Body of pancreas (tissue), 2 donors: Measurements from ENCODE around the gene IGF1R.

DNA sequence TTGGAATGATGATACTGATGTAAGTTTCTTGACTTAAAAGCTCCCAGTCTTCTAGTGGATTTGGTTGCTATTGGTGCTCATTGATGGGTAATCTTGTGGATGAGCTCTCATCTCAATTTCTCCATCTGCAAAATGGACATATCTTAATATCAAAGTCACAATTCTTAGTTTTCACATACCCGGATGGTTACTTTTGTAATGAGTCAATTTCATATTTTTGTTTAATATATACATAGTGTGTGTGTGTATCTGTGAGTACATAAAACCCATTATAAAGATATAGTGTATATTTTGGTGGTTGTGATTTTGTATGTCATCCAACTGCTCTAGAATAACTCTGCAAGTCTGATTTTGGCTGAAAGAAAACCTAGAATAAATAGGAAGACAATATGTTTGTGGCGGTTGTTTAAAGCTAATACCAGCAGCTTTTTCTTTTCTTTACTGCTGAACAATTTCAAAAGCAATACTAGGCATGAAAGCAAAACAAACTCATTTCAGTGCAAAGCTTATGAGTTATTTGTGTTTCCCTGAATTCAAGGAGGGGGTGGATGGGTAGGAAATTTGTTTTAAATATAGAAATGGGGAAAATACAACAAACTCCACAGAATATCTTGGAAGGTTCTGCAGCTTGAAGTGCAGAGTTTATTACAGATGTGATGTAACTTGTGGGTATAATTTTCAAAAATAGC lies 1042.0 kb upstream of the NR2F2 start:
- PRO-cap, result no peak
- RAMPAGE, long total RNA, 2 experiments, result no peak in any of the 2 experiments

DNA sequence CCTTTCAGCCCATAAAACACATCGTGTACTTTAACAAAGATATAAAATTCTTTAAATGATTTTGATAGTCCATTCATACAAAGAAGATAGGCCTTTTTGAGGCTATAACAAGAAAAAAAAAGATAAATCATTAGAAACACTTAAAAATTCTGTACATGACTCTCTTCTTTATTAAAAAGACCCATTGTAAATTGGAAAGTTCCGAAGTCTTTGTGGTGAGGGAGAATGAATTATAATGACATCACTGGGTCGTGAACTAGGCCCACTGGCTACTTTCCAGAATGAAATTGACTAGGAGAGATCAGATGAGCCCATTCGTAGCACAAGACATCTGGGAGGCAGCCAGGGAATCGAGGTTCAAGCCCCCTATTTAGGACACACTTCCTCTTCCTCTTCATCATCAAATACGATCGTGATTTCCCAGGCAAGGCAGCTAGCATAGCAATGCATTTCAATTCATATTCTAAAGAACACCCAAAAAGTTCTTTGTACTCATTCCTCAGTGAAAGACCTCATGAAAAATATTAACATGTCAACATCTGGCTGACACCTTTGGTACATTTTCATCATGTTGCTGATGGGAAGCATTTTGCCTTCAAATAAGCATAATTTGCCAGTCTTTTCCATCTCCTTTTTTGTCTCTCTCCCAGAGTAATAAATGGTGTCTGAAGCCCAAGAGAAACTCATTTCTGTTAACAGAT lies 889.7 kb upstream of the NR2F2 start:
- PRO-cap, result no peak
- RAMPAGE, long total RNA, 2 experiments, result no peak in any of the 2 experiments

GRCh38 chr15:95468745-95469223 lies 861.7 kb upstream of the NR2F2 start:
- PRO-cap, result no peak
- RAMPAGE, long total RNA, 2 experiments, result no peak in any of the 2 experiments

DNA sequence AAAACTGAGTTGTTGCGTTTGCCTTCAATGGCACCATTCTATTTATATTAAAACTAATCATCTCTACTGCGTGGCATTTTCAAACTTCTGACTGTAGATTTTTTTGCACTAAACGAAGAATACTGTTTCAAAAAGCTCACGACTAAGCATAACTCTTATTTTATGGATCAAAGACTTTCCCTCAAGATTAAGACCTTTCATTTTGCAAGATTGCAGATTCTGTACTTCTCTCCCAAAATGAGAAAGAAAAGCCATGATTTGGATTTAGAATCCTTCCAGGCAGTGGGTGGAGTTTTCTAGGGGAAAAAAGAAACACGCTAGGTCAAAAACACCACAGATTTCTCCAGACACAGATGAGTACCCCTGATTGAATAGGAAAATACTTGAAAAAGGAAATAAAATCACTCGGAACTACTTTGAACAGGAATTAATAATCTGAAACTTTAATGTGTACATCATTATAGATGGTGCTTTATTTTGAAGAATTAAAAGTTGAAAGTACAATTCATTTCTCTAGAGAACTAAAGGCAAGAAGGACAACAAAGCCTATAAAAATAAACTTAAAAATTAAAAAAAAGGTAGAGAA lies 617.1 kb upstream of the NR2F2 start:
- PRO-cap, result no peak
- RAMPAGE, long total RNA, 2 experiments, result no peak in any of the 2 experiments

GRCh38 chr15:95733803-95734372 lies 596.6 kb upstream of the NR2F2 start:
- PRO-cap, result no peak
- RAMPAGE, long total RNA, 2 experiments, result no peak in any of the 2 experiments

DNA sequence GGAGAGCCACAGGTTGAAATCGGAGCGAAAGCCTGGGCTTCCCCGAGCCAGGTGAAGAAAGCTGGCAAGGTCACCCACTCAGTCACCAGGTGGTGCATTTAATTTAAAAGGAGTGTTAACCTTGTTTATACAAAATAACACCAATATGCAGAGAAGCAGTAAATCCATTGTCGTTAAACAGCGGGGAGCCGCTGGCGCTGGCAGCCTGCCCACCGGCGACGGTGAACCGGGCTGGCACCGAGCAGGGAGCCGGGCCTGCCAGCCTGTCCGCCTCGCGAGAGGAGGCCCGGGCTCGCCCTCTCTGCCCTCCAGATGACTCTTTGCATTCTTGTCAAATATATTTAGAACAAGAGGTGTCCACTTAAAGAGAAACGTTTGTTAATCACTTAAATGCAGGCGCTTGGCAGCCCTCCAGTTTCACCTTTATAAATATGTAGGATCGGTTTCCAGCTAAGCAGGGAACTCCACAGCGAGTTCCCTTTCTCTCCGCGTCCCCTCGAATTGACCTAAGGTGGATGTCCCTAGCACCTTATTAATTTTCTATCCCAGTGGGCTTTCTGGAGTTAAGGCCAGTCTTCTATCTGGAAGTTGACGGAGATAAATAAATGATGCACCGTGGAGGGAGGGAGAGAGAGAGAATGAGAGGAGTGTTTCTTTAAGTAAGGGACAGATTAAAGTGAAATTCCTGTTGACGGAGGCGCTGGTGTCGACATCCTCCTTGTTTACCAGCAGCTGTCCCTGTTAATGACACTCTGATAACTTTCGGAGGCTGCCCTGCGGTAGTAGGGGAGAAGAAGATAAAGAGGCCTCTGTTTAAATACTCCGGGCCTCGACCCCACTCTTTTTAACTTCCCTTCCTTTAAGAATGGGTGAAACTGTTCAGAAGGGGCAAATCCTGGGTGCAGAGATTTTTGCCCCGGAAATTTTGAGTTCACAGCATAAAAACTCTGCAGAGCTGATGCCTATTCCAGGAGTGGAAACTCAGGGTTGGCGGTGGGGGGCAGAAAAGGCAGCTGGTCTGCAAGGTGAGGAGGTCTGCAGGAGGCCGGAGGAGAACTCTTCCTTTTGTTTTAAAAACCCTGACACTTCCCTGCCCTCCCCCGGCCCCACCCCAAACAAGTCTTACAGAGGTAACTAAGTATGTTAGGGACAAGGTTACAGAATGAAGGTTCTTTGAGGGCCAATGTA lies 276.9 kb upstream of the NR2F2 start:
- PRO-cap, result no peak
- RAMPAGE, long total RNA, 2 experiments, result no peak in any of the 2 experiments

- PRO-cap, result no peak
- RAMPAGE, long total RNA, 2 experiments, result no peak in any of the 2 experiments
Observed at GRCh38 chr15:96180227-96180532, 150.3 kb upstream of the NR2F2 start.

GRCh38 chr15:96244675-96245248 lies 85.7 kb upstream of the NR2F2 start:
- PRO-cap, result no peak
- RAMPAGE, long total RNA, 2 experiments, result no peak in any of the 2 experiments

DNA sequence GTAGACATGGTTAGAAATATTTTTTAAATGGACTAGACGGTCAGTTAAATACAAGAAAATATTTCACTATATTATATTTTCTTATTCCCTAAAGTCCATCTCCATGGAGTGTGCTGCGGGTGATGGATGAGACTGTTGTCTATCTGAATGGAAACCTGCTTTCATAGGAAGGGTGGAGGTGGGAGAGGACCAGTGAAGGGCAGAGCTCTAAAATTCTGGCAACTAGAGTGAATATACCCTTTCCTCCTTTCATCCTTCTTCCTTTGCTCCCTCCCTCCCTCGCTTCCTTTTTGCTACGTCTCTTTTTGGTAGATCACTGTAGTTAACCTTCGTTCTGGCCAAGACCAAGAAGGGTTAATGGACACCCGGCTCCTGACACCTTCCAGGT lies 9.9 kb upstream of the NR2F2 start:
- PRO-cap, result no peak
- RAMPAGE, long total RNA, 2 experiments, result no peak in any of the 2 experiments

DNA sequence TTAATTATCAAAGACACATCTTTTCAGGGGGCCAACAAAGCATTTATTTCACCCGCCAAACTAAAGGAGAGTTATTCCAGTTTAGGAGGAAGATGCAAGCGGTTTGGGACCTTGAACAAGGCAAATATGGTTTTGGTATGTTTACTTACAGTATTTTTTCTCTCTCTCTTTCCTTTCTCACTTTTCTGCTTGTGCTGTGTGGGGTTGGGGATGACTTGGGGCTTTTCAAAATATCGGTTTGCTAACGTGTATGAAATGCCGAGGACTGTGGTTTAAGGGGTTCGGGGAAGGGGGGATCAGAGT lies 4.3 kb upstream of the NR2F2 start:
- PRO-cap, result no peak
- RAMPAGE, long total RNA, 2 experiments, result no peak in any of the 2 experiments

DNA sequence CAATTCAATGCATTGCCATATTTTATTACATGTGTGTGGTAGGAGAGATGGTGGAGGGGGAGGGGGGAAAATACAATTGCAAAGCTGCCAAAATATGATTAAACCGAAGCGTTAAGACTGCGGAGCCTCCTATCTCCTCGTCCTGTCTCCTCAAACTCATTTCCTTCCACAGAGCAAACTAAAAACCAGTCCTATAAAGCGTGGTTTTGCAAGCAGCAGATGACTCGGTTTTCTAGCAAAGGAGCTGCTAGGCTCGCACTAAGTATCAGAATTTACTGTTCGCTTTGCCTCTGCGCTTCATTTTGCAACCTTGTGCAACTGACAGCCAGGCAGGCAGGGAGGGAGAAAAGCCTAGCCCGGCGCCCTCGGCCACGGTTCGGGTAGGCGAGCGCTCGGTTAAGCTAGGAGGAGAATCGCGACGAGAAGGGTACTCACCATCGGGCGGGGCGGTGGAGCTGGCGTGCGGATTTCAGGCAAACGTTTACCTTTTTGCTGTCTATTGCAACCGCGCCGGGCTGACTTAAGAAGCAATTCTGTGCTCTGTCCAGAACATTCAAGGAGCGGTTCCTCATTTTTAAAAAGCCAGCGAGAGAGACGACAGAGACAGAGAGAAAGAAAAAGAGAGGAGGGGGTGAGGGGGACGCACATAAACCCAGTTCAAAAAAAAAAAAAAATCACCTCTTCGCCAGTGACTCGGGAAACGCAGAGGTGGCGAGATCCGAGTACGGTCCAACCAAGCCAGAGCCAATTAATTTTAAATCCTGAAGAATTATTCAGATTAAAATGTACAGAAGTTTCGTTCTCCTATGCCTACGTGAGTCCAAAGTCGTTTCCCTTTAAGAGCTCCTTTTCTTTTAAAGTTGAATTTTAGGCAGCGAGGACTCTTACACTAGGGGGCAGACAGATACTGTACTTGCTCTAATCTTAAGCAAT lies 3.7 kb upstream of the NR2F2 start:
- PRO-cap, result unidirectional peak, minus-strand start at position 168 of the sequence; unidirectional peak, minus-strand start at position 856 of the sequence
- RAMPAGE, long total RNA, 2 experiments, result start-site peak on the minus strand in 2 of 2 experiments, centred at positions 476 to 856 of the sequence, 9 to 33 reads per replicate

GRCh38 chr15:96341495-96341798 lies 10.9 kb downstream of the NR2F2 start:
- PRO-cap, result no peak
- RAMPAGE, long total RNA, 2 experiments, result no peak in any of the 2 experiments

- PRO-cap, result no peak
- RAMPAGE, long total RNA, 2 experiments, result no peak in any of the 2 experiments
Observed at GRCh38 chr15:96347980-96348365, 17.5 kb downstream of the NR2F2 start.

- PRO-cap, result no peak
- RAMPAGE, long total RNA, 2 experiments, result no peak in any of the 2 experiments
Observed at GRCh38 chr15:98016859-98017394, 56.4 kb downstream of the ARRDC4 start.

GRCh38 chr15:98648435-98649216 lies at the start of gene IGF1R:
IGF1R (plus strand) TSS chr15:98648539.
- PRO-cap, result bidirectional peak, plus-strand start at chr15:98648662, minus-strand start at chr15:98648095; bidirectional peak, plus-strand start at chr15:98648840, minus-strand start at chr15:98648800; bidirectional peak, plus-strand start at chr15:98649069, minus-strand start at chr15:98648953; bidirectional peak, plus-strand start at chr15:98649131, minus-strand start at chr15:98649116
- RAMPAGE, long total RNA, 2 experiments, result start-site peak on the plus strand in 1 of 2 experiments, at chr15:98648512-98649041 at its widest, 15 to 33 reads per replicate

DNA sequence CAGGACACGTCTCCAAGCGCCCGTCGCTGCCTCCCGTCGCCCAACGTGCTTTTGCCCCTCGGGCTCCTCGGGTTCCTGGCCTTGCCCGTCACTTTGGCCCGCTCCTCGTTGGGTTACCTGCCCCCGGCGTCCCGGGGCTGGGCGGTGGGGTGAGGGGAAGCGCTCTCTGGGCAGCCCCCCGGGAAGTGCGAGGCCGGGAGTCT lies 1.8 kb downstream of the IGF1R start:
- PRO-cap, result bidirectional peak, plus-strand start outside the sequence, minus-strand start at position 90 of the sequence
- RAMPAGE, long total RNA, 2 experiments, result no peak in any of the 2 experiments

DNA sequence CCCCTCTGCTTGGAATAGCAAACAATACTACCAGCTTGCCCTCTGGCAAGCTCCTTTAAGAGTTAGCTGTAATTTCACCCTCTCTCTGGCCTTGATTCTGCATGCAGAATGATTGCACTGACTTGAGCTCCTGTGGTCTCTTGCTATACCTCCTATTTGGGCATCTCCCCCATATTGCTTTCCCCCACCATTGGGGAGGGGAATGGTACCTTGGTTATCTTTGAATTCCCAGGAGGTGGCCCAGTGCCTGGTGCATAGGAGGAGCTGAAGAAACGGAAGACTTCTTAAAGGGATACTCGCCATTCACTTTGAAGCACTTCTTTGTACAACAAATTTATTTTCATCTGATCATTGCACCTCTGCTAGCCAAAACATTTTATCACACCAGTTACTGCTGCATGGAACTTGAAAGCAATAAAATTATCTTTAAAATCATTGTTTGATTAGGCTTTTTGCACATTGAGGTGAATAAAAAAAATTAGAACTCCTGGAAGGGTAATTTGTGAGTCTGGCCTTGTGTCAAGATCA lies 12.0 kb downstream of the IGF1R start:
- PRO-cap, result no peak
- RAMPAGE, long total RNA, 2 experiments, result no peak in any of the 2 experiments

DNA sequence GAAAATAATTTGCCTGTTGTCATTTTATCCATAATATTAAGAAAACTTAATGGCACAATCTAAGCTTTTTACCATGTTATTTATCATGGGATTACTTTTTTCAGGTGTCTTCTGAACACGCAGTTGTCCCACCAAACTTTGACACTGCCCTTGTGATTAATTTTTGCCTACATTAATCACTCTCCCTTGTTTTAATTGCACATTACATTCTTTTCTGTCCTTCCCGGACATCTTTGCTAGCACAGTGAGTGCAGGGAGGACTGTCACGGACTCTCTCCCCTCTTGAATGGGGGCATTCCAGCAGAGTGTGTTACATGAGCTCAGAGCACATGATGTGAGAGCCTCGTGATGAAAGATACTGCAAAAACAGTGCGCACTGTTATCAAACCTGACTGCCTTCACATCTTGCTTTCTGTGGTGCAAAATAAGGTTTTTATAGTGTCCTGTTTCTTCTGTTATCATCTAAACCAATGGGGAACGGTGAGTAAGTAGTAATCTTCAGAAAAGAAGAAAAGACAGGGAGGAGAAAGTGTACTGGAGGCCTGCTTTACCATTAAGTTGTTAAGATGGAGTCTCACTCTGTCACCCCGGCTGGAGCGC lies 167.6 kb downstream of the PGPEP1L start:
- PRO-cap, result no peak
- RAMPAGE, long total RNA, 2 experiments, result no peak in any of the 2 experiments

GRCh38 chr15:98860109-98860696 lies 147.4 kb downstream of the PGPEP1L start:
- PRO-cap, result no peak
- RAMPAGE, long total RNA, 2 experiments, result no peak in any of the 2 experiments

DNA sequence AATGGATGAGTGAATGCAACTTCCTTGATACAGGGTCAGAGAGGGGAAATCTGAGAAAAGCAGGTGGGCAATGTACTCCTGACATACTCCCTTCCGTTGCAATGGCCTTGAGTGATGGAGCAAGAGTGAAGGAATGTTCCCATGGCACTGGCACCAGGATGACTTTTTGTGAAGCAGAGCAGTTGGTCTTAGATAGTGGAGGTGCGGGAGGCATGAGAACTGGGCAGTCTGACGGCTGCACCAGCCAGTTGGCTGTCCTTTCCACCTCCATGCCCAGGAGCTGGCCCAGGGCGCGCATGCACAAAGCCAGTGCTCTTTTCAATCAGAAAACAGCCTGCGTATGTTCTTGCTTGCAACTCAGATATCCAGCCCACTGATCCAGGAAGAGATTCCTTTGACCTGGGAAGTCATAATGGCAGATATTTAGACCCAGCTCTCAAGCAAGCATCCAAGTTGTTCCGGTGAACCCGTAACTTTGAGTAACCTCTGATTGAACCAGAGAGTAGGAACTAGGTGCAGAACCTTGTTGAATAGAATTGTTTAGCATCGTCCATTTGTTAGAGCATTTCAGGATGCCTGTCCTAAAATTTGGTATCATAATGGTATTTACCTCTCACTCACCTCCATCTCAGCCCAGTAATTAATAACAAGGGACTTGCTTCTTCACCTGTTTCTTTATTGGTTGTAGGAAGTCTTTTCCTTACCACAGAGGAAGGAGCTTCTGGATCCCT lies 136.7 kb downstream of the PGPEP1L start:
- PRO-cap, result no peak
- RAMPAGE, long total RNA, 2 experiments, result no peak in any of the 2 experiments